ENCODE results near the gene MCMBP.

DNA sequence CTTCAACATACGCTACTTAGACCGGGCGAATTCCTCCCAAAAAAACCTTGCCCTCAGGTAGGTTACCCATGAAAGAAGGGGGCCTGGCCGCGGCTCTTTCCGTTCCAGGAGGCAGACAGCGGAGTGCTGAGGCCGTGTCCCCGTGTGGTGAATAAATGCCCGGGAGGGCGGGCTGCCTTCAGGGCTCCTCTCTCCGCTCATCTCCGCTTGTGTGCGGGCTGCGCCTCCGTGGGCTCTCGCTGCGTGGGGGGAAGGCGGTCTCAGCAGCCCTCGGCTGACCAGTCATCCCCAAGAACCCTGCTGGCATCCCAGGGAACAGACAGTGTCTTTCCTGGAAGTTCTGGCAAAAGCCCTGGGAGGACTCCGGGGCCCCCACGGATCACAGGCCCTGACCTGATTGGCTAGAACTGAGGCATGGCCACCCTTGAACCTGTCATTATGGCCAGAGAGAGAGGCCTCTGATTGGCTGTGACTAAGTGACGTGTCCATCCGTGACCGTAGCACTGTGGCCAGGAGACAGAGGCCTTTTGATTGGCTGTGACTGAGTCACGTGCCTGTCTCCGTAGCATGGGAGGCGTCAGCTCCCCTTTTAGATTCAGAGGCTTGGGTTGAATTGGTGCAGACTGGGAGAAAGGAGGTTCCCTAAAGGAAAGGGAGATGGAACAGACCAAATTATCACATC, 163.9 kb downstream of the RGS10 start:
- RRBS = no CpG with 5 or more reads among the region's 28 CpGs

- RRBS = no CpG with 5 or more reads among the region's 5 CpGs
These were observed 136.1 kb downstream of the RGS10 start for GRCh38 chr10:119406339-119406953.

- RRBS = no CpG with 5 or more reads among the region's 22 CpGs
These were observed 6.1 kb downstream of the RGS10 start for GRCh38 chr10:119536062-119537121.

DNA sequence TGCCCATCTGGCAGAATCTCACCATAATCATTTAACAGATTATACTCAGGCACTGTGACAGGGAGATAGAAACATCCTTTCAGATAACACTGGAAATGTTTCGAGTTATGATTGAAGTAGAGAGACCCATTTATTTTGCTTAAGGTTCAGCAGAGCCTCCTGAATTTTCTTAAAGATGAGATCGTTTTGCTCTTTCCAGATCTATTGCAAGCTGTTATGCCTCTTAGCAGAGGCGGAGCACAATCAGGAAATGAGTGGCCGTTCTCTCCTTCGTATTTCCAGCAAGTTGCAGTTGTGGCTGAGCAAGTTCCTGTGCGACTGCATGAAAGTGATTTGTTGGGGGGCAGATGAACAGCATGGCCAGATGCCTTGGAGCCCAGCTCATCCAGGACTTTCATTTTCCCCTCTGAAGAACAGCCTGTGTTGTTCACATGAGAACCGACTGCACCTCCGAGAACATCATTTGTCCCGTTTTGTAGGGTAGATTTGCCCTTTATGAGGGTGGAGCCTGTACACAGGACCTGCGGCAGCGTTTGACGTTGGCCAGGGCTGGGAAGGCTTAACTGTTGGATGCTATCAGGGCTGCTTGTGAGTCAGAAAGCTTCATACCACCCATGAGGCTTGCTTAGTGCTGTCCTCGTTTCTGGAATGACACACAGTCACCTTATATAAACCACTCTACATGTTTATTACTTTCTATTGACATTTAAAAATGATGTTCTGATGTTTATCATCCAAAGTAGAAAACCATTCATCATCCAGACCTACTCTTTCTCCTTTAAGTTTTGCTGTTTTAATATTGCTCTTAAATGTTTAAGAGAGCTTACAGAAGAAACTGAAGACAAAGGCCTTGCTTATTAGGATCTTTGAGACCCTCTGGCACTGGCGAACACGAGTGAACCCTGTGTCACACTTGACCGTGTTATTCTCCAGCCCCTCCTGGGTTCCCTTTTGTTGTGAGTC, 4.5 kb downstream of the BAG3 start:
- RRBS = no CpG with 5 or more reads among the region's 16 CpGs

DNA sequence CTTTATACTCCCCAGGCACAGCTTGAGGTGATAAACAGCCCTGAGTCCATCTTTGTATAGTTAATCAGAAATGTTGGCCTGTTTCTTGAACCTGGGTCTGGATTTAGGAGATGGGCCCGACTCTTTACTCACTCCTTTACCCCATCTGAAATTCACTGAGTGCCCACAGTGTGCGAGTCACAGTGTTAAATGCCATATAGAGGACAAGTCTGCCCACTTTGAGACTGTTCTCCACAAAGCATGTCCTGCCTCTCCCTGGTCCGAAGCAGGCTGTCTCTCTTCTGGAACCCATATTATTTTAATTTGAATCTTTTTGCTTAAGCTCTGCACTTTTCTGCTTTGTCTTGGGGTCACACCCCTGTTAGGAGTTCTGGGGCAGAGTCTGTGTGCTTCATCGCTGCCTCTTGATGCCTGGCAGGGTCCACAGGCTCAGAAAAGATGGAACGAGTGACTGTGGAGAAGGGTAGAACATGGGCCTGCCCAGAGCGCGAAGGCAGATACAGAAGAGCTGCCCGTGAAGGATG, 5.9 kb downstream of the BAG3 start:
- RRBS = no CpG with 5 or more reads among the region's 8 CpGs

DNA sequence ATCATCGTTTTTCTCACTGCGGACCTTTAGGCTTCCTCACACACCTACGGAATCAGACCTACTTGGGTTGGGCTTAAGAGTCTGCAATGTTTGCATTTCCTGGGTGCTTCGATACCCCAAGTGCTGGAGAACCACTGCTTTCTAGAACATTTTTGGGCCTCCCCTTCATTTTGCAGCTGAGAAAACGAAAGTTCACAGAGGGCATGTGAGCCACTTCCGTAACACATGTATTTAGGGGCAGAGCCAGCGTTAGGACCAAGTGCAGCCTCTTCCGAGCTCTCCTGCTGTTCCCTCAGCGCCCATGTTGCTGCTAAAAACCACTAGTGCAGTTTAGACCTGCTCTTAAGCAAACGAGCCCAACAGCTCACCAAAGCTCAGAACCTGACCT, 12.6 kb downstream of the BAG3 start:
- RRBS = no CpG with 5 or more reads among the region's 10 CpGs

DNA sequence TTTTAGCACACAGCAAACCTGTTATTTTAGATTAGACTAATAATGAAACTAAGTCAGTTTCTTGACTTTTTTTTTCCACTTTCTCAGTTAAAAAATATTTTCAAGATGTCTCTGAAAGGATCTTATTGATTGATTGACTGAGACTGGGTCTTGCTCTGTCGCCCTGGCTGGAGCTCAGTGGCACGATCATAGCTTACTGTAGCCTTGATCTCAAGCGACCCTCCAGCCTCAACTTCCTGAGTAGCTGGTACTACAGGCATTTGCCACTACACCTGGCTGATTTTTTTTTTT, 20.4 kb upstream of the INPP5F start:
- RRBS = no CpG with 5 or more reads among the region's 3 CpGs

- RRBS = no CpG with 5 or more reads among the region's 7 CpGs
These were observed 57.7 kb downstream of the INPP5F start for GRCh38 chr10:119783568-119784006.

GRCh38 chr10:119858802-119859216, 13.8 kb downstream of the MCMBP start:
- RRBS = no CpG with 5 or more reads among the region's 3 CpGs

DNA sequence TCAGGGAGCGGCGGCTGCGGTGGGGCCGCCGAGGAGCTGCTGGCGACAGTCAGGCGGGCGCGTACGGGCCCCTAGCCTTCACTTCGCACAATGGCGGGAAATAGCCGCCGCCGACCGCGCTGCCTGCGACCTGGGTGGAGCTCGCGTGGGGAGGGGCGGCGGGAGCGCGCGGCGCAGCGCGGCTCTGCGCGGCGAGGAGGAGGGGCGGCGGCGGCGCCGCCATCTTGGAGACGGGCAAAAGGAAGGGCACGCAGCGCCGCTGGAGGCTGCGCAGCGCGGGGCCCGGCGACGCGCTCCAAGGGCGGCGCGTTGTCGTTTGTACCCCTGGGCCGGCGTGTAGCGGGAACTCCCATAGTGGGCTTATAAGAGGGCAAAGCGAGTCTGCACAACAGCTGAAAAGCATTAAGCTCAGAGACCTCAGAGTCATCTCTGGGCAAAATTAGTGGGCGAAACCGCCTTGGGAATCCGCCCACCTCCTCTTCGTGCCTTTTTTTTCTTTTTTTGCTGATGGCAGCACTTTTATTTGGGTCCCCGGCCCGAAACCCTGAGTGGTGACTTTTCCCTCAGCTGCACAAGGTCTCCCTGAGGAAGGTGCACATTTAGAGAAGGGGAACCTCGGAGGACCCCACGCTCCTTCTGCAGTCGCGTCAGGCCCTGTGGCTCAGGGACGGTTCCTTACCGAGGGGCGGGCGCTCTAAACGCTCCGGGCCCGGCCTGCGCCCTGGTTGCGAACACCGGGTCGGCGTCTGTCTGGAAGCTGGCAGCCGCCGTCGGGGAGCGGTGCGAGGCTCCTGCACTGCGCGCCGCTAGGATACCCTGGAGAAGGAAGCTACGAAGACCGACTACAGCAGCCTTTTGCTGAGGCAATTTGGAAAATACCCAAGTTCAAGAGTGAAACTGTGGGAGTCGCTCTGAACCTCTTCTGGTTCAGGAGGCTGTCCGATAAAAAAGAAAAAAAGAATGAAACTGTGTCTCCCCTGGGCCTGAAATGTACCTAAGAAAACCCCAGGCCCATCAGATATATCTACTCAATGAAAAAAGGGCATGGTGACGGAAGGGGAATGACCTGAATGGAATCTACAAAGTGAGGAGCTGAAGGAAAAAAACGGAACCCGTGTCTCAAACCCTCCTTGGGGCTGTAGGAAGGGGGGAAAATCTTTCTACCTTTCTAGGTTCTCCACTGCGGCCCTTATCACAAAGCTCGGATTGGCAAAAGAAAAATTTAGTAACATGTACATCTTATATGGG, at the start of gene MCMBP:
TSS of gene MCMBP (minus strand) at position 92 of the 1,248 bp plus-strand sequence.
- RRBS = under 1% methylated on average over 9 of the region's 94 CpGs

DNA sequence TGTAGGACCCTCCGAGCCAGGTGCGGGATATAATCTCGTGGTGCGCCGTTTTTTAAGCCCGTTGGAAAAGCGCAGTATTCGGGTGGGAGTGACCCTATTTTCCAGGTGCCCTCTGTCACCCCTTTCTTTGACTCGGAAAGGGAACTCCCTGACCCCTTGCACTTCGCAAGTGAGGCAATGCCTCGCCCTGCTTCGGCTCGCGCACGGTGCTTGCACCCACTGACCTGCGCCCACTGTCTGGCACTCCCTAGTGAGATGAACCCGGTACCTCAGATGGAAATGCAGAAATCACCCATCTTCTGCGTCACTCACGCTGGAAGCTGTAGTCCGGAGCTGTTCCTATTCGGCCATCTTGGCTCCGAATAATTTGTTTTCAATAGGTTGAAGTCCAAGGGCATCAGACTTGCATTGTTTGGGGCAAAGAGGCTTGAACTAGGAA, 217.0 kb upstream of the PLPP4 start:
- RRBS = no CpG with 5 or more reads among the region's 22 CpGs

- RRBS = no CpG with 5 or more reads among the region's 7 CpGs
These were observed 102.0 kb upstream of the PLPP4 start for GRCh38 chr10:120355054-120355408.

DNA sequence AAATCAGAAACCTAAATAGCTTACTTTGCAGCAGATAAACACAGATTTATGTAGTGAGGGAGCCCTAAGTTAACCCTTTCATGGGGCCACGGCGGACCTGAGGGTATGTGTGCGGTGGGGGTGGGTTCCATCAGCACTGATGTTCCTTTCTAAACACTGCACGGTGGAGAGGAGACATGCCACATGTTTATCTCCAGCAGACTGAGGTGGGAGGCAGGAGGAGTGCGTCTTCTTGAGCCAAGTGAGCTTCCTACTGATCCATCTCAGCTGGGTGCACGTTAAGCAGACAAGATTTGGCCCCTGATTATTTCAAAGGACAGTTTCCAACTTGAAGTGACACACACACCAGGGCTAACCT, 127.6 kb downstream of the WDR11 start:
- RRBS = no CpG with 5 or more reads among the region's 6 CpGs

- RRBS = no CpG with 5 or more reads among the region's 6 CpGs
These were observed 129.5 kb downstream of the WDR11 start for GRCh38 chr10:120980582-120981085.

GRCh38 chr10:121235791-121236128, 362.5 kb downstream of the FGFR2 start:
- RRBS = no CpG with 5 or more reads among the region's 2 CpGs

- RRBS = no CpG with 5 or more reads among the region's 8 CpGs
These were observed 48.1 kb downstream of the FGFR2 start for GRCh38 chr10:121549999-121550765.

- RRBS = no CpG with 5 or more reads among the region's 40 CpGs
These were observed 2.1 kb downstream of the FGFR2 start for GRCh38 chr10:121595723-121597013.

GRCh38 chr10:121709624-121710172, 111.5 kb upstream of the FGFR2 start:
- RRBS = no CpG with 5 or more reads among the region's 10 CpGs

GRCh38 chr10:121836101-121836889, 91.5 kb downstream of the ATE1 start:
- RRBS = no CpG with 5 or more reads among the region's 9 CpGs

All from GM12891 (cell line).